Kidney epithelial cell (primary cell): ENCODE data around the gene GNAQ.

DNA sequence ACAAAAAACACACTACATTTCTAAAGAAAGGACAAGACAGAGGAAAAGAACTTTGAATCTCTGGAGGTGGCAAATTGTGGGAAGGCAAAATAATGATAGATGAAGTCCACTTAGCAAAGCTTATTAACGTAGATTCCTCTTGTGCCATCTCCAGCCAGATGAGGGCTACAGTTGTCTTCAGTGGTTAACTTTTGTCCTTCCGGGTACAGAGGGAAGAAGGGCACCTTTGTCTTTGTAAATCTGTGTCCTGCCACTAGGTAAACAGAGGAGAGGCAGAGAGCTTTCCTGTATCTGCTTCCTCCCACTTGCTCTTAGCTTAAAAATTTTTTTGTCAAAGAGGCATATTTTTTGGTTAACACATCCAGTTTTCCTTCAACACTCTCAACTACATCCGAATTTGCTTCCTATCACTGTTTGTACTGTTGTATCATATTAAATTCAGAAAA lies 7.7 kb upstream of the RFK start:
- RAMPAGE, long total RNA: no peak
- RRBS: no CpG with 5 or more reads among the region's 3 CpGs

DNA sequence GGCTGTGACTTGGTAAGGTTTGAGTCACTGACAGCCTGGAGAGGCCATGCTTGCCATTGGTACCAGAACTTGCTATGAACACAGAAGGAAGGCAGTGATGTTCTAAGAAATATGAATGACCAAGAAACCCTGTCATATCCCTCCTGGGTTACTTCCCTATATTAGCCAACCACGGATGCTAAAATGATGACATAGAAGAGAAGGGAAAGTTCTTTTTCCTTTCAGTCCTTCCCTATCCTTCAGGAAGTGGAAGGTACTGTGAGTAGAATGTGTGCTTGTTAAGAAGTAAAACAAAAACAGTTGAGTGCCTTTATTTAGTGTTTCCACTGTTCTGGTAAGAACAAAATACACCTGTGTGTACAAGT lies 136.7 kb downstream of the GCNT1 start:
- RAMPAGE, long total RNA: no peak
- RRBS: no CpG with 5 or more reads among the region's 1 CpG

GRCh38 chr9:76609783-76610429 lies 150.9 kb downstream of the GCNT1 start:
- RAMPAGE, long total RNA: no peak
- RRBS: no CpG with 5 or more reads among the region's 6 CpGs

GRCh38 chr9:76835327-76835842 lies 70.5 kb downstream of the PRUNE2 start:
- RAMPAGE, long total RNA: no peak
- RRBS: no CpG with 5 or more reads among the region's 3 CpGs

DNA sequence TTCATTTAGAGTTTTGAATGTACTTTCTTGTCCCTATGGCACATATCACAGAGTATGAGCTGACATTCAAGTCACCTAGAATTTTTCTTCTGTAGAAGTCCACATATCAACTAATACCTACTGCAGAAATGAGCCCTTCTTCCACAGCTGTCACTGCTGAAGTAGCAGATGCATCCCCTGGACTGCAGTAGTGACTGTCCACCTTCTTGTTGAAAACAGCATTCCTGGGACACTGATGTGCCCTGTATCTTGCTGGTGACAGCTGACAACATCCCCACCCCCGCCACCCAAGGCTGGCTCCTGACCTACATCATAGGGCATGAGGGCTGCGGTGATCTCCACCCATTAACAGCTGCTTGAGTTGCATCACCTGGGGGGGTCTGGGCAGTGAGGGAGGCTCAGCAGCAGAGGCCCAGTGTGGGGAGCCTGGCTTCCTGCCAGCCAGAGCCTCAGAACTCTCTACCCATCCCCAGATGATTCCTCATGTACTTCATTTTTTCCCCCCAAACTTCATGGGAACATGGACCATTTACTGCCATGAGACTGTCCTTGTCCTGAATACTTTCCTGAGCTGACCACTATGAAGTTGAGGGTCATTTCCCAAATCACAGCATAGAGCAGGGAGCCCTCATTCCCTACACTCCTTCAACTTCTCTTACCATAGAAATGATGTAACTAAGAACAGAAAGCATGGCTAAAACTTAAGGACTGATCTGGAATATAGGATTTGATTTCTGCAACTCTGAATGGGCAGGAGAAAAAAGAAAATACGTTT lies 4.1 kb downstream of the PRUNE2 start:
- RAMPAGE, long total RNA: no peak
- RRBS: no CpG with 5 or more reads among the region's 3 CpGs

DNA sequence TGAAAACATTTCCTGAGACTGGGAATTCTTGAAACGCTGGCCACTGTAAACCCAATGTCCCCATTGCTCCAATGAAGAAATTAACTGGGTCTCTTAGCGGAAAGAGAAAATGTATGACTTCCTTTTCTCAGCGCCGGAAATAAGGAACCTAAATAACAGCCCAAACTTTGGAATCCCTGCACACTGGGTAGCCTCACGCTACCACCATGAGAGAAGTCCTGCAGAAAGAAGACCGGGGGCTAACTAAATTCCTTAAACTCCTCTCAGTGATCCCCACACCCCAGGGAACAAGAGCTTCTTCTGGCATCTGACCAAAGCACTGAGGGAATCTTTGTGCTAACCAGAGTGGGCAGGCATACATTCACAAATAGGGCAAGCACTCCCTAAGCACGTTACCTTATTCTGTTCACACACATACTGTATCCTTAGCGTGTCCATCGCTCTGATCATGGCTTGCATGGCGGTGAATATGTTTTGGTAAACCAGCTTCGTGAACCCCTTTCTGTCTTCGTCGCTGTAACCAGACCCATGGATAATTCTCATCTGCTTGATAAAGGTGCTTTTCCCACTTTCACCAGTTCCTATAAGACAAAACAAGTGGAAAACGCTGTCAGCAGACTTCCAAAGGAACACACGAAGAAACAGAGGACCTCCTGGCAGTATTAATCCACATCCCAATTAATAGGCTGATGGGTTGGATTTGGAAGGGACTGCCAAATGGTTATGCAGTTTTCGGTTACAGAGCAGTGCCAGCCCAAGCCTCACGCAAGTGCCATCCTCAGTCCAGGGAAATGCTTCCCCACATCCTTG lies 119.2 kb downstream of the GNA14 start:
- RAMPAGE, long total RNA: no peak
- RRBS: no CpG with 5 or more reads among the region's 17 CpGs

DNA sequence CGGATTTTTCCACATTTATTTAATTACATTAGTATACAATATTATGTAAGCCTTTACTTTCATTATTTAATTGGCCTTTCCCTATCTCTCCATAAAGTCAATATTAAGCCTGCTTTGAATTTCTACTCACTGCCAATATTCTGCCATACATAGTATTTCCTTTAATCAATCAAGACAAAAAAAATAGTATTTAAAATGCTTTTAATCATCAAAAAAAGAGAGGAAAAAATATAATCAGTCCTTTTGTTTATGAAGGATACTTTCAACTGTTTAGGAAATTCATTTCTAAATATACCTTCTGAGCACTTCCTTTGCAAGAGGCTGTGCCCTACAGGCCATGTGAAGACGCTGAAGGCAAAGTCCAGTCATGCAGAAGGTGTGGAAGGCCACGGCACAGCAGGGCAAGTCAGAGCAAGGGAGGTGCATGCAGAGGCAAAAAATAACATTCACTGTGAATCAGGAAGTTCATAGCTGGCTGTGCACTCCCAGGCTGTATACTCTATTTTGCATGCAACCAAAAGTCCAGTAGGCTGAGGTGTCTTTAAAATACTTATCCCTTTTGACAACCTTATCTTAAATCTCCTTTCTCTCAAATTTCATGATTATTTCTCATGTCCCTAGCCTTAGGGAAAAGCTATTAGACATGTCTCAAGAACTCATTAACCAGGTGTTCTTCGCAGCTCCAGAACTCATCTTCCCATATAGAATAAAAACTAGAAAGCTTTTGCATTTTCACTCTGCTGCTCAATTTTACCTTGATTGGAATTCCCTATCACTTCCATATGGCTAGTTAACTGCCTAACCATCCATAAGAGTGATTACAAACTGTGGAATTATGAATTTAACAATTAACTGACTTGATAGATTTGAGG lies 50.3 kb downstream of the GNAQ start:
- RAMPAGE, long total RNA: no peak
- RRBS: no CpG with 5 or more reads among the region's 4 CpGs

DNA sequence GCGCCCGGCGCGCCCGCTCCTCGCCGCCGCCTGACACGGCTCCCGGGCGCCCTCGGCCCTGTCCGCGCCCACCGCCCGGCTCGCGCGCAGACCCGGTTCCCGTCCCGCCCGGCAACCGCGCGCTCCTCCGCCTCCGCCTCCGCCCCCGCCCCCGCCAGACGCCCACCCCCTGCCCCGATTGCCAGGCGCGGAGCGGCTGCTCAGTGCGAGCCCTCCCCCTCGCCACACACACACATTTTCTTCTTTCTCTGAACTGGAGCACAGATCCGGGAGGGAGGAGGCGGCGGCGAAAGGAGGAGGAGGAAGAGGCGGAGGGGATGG lies at the start of gene GNAQ:
GNAQ (minus strand) TSS at position 116 of the 321 bp plus-strand sequence.
- RAMPAGE, long total RNA: no peak
- RRBS: under 1% methylated on average over 13 of the region's 43 CpGs

DNA sequence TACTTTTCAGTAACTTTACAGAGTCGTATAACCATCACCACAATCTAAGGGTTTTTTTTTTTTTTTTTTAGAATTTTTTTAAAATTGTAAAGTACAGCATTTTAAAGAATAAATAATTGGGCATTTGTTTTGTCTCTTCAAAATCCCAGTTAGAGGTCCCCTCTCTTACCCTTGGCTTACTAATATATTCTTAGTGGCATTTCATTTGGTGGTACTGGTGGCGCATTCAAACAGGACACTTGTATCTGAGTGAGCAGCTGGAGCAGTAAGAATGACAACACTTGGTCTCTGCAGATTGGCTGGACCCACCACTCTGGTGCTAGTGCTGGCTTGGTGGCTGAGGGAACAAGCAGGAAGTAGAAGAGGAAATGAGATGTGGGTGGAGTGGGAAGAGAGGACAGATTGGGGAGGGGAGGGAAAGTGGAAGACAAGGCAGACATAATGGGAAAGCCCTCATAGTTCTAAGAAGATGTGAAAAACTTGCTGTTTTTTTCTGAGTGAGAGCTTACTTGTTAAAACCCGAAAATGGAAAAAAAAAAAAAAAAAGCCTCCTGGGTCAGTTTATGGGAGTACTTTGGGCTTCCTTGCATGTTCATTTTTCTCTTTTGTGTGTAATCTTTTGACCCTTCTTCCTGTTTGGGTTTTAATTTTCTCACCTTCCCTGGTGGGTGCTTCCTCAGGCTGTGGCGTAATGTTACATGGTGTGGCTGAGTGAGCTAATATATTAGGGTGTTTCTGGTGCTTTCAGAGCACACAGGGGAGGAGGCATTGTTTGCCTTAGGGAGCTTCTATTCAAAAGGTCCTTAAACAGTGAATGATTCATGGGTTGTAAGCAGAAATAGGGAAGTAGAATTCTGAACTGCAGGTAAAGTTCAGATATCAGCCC lies 52.1 kb downstream of the TLE4 start:
- RAMPAGE, long total RNA: no peak
- RRBS: no CpG with 5 or more reads among the region's 4 CpGs

GRCh38 chr9:81396442-81397118 lies 292.8 kb downstream of the TLE1 start:
- RAMPAGE, long total RNA: no peak
- RRBS: no CpG with 5 or more reads among the region's 13 CpGs

DNA sequence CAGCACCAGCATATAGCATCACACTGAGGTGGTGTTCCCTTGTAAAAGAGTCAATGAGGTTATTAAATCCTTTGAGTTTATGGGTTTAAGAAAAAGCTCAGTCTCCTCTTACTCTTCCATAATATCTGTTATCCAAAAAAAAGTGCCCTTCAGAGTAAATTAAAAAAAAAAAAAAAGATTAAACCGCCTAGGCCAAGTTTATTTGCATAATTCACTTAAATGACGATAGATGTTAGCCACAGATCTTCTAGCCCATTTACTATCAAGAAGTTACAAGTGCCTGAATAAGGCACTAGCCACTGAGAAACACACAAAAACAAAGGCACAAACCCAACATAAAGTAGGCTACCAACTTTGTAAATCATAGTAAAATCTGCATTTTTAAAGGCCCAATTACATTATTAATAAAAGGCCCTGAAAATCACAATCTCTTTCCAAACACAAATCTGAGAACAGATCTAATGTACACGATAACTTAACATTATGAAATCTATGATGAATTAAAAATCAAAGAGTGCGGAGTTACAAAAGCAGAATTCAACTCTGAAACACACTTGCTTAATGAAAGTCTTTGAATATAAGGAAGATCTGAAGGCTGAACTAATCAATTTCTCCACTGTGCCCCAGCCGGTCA lies 5.2 kb downstream of the TLE1 start:
- RAMPAGE, long total RNA: no peak
- RRBS: no CpG with 5 or more reads among the region's 5 CpGs

GRCh38 chr9:83056230-83056508 lies 6.8 kb downstream of the RASEF start:
- RAMPAGE, long total RNA: no peak

GRCh38 chr9:83130424-83131143 lies 67.6 kb upstream of the RASEF start:
- RAMPAGE, long total RNA: no peak
- RRBS: no CpG with 5 or more reads among the region's 4 CpGs

DNA sequence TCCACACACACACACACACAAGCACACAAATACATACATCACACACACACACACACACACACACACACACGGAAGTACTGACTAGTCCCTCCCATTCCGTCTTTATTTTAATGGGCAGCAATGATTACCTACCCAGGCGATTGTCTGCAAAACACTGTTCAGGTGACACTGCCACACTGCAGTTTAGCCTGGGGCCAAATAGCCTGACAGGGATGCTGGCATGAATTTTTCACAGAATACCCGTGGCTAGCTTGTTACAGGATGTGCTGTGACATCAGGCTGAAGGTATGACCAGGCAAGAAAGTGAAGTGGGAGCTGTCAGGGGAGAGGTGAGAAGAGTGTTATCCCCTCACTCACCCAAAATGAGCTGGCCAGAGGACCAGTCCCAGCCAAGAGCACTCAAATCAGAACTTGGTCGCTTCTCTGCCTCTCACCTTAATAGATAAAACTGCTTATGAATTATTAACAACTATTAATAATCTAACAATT lies 86.8 kb downstream of the FRMD3 start:
- RAMPAGE, long total RNA: no peak
- RRBS: no CpG with 5 or more reads among the region's 5 CpGs

DNA sequence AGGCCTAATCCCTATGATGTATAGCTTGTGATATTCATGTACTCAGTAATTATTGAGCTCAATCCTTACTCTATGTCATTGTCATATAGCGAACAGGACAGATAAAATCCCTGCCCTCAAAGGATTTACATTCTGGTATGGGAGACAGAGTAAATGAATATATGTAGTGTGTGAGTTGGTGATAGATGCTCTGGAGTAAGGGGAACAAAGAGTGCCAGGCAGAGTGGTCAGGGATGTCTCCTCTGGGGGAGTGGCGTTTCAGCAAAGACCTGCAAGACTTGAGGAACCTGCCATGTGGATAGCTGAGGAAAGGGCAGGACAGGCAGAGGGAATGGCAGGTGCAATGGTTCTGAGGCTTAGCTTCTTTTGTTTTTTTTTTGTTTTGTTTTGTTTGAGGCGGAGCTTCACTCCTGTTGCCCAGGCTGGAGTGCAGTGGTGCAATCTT lies 1.4 kb downstream of the IDNK start:
- RAMPAGE, long total RNA: no peak
- RRBS: no CpG with 5 or more reads among the region's 3 CpGs

DNA sequence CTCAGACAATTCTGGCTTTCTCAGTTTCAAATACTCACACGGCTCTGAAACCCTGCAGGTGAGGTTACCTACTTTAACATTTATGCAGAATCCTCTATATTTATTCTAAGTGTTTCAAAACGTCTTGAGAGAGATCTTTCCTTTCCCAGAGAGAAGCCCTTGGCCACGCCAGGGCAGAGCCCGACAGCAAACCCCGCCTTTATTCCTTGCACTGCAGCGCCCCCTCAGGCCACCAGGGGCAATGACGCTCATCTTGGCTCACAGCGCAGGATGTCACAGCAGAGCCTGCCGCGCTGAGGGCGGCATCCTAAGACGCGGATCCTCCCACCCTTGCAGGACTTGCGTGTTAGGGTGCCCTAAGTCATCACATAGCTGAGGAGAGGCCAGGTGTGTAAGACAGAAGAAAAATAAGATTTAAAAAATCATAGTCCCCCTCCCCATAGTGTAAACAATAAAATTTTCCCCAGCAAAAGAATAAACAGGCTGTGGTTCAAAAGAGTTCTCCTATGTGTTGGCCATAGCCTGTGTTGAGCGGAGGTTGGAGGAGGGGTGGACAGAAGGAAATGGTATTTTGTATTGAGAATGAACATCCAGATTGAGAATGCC lies 284.6 kb downstream of the NTRK2 start:
- RAMPAGE, long total RNA: no peak
- RRBS: no CpG with 5 or more reads among the region's 15 CpGs

- RAMPAGE, long total RNA: no peak
- RRBS: no CpG with 5 or more reads among the region's 27 CpGs
Observed at GRCh38 chr9:85077073-85077628, 407.6 kb downstream of the NTRK2 start.

- RAMPAGE, long total RNA: no peak
- RRBS: no CpG with 5 or more reads among the region's 5 CpGs
Observed at GRCh38 chr9:86021192-86021592, 78.2 kb downstream of the GOLM1 start.

- RAMPAGE, long total RNA: no peak
- RRBS: no CpG with 5 or more reads among the region's 3 CpGs
Observed at GRCh38 chr9:86021979-86022501, 77.3 kb downstream of the GOLM1 start.

- RAMPAGE, long total RNA: no peak
- RRBS: no CpG with 5 or more reads among the region's 16 CpGs
Observed at GRCh38 chr9:86079006-86079407, 20.4 kb downstream of the GOLM1 start.